SK-N-MC (cell line): ENCODE measurements around a stretch of chr12.

DNA sequence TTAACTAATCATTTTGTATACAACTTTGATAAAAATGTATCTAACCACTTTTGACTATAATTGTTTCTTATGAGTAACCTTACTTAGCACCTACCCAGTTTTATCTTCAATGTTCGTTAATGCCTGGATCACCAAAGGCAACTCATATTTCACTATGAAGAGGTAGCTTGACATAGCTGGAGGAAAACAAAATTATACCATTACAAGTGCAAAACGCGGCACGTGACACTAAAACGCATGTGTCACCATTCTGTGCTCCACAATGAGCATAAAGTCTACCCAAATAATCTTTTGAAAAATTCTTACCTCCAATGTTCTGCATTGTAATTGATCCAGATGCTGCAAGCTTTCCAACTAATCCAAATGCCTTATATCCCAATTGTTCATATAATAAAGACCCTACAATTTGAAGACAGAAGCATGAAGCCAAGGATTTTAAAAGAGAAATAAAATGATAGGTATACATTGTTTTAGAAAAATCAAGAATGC is 5.8 kb downstream of the SLC38A2 start:
- RRBS: no CpG with 5 or more reads among the region's 5 CpGs

DNA sequence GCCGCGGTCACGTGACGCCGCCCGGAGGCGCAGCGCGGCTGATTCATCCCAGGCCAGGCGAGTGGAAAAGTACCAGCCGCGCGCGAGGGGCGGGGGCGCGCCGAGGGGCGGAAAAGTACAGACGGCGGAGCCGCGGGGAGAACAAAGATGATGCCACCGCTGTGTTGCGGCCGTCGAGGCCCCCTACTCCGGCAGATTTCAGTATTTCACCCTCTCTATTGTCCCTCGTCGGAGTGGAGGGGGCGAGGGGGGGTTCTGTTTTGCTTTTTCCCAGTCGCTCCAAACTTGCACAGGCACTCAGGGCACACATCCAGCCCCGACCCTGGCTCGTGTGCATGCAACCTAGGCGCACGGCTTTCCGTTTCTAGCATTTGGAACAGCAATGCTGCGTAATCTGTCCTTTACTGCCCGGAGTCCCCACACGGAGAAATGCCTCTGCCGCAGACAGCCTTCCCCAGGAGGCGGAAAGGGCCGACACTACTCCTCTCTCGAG is 1.1 kb downstream of the SLC38A2 start:
- RRBS: under 1% methylated on average over 5 of the region's 44 CpGs

DNA sequence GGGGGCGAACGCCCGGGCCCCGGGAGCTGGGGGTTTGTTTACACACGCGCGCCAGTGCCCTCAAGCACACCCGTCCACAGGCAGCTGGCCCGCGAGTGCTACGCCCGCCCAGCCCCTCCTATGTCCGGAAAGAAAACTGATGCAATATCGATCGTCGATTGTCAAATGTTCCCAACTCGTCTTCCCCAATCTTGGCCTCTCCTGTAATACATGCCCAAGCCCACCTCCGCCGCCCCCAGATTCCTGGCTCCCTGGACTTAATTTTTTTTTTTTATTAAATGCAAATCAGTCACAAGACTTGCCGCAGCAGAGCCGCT is 699 bp downstream of the SLC38A2 start:
- RRBS: 0% methylated on average over 11 of the region's 21 CpGs

GRCh38 chr12:46388274-46388828 is 15.8 kb upstream of the SLC38A2 start:
- RRBS: no CpG with 5 or more reads among the region's 3 CpGs

DNA sequence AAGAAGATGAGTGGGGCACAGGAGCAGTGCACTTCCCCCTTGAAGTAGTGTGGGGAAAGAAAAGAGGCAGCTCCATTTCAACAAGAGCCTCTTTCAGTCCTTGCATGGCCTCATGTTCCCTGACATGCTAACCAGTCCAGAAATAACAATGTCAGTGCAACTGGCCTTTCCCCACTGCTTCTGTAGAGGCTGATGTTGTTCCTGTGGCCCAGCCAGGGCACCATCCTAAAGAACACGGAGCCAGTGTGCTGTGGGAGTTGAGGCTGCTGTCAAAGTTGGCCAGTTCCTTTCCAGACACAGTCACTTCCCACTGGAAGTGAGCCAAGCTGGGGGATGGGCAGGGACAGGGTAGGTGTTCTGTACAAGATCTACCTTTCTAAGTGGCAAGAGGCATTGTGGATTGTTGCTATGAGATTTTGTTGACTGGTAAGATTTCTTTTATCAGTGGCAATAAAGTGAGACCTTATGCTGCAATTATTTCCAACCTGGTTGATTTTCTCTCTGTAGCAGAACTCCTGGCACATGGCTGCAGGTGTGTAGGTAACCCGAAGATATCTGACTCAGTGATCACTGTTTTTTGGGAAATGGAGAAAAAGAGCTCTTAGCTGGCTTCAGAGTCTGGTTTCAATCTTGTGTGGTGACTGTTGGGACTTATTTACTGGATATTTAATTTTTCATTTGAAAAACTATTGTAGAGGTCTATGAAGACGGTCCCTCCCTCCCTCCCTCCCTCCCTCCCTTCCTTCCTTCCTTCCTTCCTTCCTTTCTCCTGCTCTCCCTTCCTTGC is 77.9 kb upstream of the SLC38A2 start:
- RRBS: no CpG with 5 or more reads among the region's 3 CpGs

DNA sequence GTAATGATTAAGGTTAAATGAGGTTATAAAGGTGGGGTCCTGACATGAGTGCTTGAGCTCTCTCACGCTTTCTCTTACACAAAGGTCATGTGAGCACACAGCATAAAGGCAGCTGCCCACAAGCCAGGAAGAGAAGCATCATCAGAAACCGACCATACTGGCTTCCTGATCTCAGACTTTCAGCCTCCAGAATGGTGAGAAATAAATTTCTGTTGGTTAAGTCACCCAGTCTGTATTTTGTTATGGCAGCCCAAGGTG is 97.4 kb upstream of the SLC38A2 start:
- RRBS: no CpG with 5 or more reads among the region's 2 CpGs

GRCh38 chr12:46492432-46492952 is 119.9 kb upstream of the SLC38A2 start:
- RRBS: no CpG with 5 or more reads among the region's 5 CpGs

GRCh38 chr12:46524010-46524742 is 151.6 kb upstream of the SLC38A2 start:
- RRBS: no CpG with 5 or more reads among the region's 8 CpGs

DNA sequence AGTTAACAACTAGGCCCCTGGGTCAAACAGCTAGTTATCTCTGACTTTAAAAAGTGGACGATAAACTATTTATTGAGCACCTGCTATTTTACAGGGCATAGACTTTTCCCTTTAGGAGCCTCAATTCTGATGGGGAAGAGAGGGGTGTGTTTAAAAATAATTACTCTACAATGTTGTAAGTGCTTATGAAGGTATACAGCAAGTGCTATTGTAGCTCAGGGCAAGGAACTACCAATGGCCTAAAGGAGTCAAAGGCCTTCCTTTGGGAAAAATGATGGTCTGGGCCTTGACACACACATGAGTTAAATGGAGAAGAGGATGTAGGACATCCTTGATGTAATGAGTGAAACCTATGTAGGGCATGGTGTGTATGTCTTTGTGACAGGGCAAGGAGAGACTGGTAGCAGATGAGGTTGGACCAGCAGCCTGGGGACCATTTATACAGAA is 182.2 kb upstream of the SLC38A2 start:
- RRBS: no CpG with 5 or more reads among the region's 1 CpG

- RRBS: no CpG with 5 or more reads among the region's 3 CpGs
Observed at GRCh38 chr12:46640001-46640512, 185.7 kb downstream of the SLC38A4 start.

DNA sequence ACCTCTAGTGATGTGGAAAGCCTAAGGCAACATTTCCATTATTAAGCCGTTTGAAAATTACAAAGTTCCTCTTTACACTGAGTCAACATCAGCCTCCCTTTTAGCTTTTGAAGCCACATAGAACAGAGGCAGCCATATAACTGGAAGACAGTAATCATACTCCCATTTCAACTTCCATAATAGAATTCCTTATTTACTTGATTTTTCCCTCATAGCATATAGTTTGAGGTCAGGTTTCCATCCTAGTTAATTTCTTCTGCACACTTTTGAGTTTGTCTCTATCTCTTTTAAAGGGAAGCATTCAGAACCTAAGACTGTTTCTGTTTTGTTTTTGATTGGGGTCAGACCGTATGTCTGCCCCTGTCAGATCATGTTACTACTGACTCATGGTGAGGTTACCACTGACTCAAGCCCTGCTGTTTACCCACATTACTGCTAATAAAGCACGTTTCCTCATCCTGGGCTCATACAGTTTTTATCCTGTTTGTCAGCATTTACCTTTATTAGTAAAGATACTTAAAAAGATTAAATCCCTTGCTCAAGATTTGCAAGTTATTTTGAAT is 160.9 kb downstream of the SLC38A4 start:
- RRBS: no CpG with 5 or more reads among the region's 3 CpGs

GRCh38 chr12:46934587-46935080 is 108.8 kb upstream of the SLC38A4 start:
- RRBS: no CpG with 5 or more reads among the region's 9 CpGs

DNA sequence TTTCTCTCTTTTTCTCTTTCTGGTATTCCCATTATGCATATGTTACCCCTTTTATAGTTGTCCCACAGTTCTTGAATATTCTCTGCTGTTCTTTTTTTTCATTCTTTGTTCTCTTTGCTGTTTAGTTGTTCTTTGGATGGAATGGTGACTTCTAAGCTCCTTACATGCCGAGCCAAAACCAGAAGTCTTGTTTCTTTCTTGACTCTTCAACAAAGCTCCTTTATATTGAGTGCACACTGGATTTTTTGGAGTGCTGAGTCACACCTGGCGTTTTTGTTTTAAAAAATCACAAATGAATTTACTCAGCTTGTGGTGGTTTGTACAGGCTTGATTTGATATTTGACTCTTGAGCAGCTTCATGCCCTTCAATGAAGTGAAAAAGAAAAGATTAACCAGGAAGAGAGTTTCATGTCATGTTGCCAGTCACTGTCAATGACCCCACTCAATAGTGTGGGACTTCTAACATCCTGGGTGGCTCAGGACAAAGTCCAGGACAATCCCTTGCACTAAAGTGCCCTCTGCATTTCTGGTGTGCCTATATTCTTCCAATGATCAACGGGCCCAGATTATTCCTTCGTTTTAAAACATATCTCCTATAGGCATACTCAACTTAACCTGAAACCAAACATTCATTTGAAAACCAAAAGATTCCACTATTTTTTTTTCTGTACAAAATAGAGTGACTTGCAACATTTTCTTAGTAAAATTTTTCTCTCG is 112.4 kb upstream of the SLC38A4 start:
- RRBS: no CpG with 5 or more reads among the region's 5 CpGs

GRCh38 chr12:47038090-47038801 is 41.2 kb upstream of the PCED1B start:
- RRBS: no CpG with 5 or more reads among the region's 2 CpGs

DNA sequence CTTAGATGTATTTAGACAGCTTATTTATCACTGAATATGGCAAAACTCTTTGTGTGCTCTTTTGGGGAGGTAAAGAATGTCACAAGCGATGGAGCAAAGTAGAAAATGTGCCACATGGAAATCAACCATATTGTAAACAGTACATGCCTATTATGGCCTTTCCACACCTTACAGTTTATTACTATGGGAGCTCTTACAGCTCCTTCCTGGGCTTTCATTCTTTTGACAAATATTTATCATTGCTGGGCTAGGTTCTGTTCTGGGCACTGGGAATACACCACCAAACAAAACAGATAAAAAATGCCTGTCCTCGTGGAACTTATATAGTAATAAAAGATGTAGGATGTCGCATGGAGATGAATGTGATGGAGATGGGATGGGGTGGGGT is 11.4 kb upstream of the PCED1B start:
- RRBS: no CpG with 5 or more reads among the region's 3 CpGs

GRCh38 chr12:47185229-47185483 is 105.4 kb upstream of the AMIGO2 start:
- RRBS: no CpG with 5 or more reads among the region's 2 CpGs

- RRBS: no CpG with 5 or more reads among the region's 8 CpGs
Observed at GRCh38 chr12:47190273-47191236, 110.8 kb upstream of the AMIGO2 start.

- RRBS: no CpG with 5 or more reads among the region's 2 CpGs
Observed at GRCh38 chr12:47362046-47362605, 282.4 kb upstream of the AMIGO2 start.

DNA sequence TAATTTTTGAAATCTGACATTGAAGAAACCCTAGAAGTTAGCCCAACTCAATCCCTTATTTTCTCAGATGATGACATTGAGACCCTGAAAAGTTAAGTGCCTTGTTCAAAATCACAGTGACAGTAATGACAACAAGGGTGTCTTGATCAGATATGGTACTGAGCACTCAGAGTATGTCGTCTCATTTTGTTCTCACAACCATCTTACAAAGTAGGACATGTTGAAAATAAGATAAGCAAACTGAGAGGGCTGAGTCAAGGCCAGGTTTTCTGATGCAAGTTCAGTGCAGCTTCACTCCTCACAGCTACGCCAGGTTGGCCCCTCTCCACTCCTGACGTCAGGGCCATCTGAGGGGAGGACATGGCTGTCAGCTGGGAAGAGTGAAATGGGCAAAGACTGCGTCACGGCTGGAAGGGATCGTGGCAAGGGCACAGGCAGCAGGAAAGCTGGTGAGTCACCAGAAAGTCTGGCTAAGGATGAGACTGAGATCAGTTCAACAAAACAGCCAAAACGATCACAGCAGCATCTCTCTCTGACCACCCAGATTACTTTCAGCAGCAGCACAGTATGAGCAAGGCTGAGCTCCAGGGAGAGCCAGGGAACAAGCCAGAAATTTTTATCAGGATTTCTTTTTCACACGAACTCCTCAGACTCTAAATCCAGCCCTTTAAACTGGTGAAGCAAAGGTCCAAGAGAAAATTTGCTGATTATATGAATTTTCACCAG is 297.7 kb upstream of the AMIGO2 start:
- RRBS: no CpG with 5 or more reads among the region's 8 CpGs